RPMI7951 (cell line): ENCODE data around the genes IQCF1 and ALAS1.

GRCh38 chr3:51441423-51442059 is 50.5 kb downstream of the RBM15B start:
- RAMPAGE, long total RNA = no peak

GRCh38 chr3:51903166-51903485 is at the start of gene IQCF1:
Gene IQCF1, minus strand, starts transcription at chr3:51903353.
- RAMPAGE, long total RNA = no peak

- RAMPAGE, long total RNA = no peak
These were observed 1.9 kb upstream of the PCBP4 start for GRCh38 chr3:51968917-51969806.

DNA sequence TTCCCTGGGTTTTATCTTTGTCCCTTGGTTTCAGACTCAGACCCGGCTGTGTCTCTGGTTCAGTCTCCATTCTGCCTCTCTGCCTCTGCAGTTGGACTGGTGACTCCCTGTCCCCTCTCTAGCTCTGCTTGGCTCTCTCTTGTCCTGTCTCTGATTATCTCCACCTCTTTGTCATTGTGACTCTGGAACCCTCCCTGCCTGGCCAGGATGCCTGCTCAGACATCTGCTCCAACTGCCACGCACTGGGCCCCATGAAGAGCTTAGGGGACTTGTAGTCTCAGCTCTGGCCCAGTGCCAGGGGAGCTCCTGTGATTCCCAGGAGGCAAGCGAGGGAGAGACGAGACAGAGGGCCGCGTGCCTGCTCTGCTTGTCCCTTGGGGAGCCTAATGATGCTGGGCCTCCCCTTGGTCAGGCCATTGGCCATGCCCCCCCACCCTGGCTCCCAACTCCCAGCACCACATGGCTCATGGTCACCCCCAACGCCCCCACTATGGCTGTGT is 26.2 kb upstream of the RPL29 start:
- RAMPAGE, long total RNA = no peak

GRCh38 chr3:52024992-52025399 is 29.3 kb upstream of the RPL29 start:
- RAMPAGE, long total RNA = no peak

- RAMPAGE, long total RNA = no peak
These were observed 1.6 kb downstream of the DUSP7 start for GRCh38 chr3:52054770-52055253.

DNA sequence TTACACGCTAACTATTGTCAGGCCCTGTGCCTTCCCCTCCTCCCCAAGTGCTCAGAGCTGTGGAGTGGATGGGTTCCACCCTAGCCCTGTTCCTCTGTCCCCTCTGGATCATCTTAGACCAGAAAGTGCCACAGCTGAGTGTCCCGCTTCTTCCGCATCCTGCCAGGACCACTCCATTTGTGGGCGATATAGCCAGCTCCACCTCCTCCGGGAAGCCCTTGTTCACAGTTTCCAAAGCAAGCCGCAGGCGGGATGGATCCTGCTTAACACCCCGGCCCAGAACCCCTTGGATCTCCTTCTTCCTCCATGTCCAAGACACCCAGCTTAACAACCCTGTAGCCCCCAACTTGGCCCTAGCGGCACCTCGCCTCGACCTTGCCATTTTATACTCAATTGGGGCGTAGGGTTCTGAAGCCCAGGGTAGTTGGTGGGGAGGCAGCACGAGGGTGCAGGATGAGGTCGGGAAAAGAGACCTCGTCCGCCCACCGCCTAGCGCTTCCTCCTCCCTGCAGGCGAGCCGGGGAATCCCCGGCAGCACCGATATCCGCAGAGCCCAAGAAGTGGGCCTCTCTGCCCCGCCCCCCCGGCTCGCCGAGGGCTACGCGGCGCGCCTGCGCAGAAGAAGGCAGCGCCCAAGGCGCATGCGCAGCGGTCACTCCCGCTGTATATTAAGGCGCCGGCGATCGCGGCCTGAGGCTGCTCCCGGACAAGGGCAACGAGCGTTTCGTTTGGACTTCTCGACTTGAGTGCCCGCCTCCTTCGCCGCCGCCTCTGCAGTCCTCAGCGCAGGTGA is at the start of gene ALAS1:
Gene ALAS1 (plus strand): TSS at position 694 of the 793 bp plus-strand sequence.
- RAMPAGE, long total RNA = start-site peak on the plus strand centred at position 675 of the sequence, 49 bp wide, 27 and 41 reads in 2 replicates

DNA sequence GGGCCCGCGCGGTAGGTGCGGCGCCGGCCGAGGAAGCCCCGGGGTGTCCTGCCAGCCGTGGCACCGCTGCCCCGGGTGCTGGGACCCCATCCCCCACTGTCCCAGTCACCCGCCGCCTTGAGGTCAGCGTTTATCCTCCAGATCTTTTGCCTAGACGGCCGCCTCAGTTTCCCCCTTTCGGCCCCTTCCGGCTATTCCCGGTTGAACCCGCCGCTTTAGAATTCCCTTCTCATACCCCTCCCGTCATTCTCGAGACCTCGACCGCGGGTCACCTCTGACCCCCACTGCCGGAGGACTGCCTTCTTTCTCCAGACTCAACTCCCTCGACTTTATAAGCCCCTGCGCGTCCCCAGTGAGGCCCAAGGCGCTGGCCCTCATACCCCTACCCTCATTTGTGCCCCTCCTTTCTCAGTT is 307 bp downstream of the ALAS1 start:
- RAMPAGE, long total RNA = no peak

- RAMPAGE, long total RNA = no peak
These were observed 4.5 kb downstream of the ALAS1 start for GRCh38 chr3:52202403-52202873.

DNA sequence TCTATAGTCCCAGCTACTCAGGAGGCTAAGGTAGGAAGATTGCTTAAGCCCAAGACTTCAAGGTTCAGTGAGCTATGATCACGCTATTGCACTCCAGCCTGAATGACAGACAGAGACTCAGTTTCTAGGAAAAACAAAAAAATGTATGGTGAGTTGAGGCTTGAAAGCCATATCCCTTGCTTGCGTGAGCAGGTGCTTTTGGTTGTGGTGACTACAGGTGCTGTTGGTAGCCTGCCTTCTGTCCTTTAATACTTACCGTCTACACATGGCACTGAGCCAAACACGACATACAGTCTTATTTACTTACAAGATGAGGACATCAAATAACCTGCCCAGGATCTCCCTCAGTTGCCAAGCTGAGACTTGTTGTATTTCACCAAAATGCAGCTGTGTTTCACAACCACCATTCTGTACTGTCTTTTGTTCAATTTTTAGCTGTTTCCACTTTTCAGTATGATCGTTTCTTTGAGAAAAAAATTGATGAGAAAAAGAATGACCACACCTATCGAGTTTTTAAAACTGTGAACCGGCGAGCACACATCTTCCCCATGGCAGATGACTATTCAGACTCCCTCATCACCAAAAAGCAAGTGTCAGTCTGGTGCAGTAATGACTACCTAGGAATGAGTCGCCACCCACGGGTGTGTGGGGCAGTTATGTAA is 6.4 kb downstream of the ALAS1 start:
- RAMPAGE, long total RNA = no peak

GRCh38 chr3:52234392-52234795 is 4.6 kb downstream of the TWF2 start:
- RAMPAGE, long total RNA = no peak

DNA sequence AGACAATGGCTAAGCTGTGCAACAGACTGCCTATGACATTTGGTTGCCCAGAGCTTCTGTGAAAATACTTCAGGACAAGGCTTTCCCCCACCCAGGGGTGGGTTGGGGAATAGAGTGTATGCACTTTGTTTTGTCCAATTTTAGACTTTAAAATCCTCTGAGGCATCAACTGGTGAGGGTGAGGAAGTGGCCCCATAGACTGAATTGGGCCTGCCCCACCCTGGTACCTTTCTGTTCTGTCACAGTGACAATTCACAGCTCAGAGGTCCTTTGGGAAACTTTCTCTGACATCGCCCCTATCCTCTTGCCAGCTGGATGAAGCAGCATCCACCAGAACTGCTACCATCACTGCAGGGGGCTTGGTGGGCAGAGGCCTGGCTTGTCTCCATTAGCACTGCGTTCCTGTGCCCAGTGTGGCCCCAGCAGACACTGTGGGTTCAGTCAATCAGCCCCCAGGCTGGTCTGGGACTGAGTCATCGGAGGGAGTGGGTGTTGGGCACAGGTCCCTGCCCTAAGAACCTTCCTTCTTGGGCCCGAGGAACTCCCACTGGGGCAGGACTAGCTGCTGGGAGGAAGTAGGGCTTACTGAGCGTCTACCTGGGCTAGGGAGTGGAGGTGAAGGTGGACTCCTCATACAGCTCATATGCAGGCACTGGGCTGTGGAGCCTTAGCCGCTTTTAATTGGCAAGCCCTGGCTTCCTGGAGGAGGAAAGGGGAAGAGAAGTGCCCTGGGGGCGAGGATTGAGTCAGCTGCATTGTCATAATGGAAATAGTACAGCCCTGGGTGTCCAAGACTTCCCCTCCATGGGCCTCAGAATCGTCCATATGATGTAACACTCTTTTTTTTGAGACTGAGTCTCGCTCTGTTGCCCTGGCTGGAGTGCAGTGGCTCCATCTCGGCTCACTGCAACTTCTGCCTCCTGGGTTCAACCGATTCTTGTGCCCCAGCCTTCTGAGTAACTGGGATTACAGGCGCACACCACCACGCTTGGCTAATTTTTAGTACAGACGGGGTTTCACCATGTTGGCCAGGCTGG is 1.5 kb upstream of the PPM1M start:
- RAMPAGE, long total RNA = no peak

GRCh38 chr3:52290172-52290741 is 2.6 kb downstream of the GLYCTK start:
- RAMPAGE, long total RNA = no peak

DNA sequence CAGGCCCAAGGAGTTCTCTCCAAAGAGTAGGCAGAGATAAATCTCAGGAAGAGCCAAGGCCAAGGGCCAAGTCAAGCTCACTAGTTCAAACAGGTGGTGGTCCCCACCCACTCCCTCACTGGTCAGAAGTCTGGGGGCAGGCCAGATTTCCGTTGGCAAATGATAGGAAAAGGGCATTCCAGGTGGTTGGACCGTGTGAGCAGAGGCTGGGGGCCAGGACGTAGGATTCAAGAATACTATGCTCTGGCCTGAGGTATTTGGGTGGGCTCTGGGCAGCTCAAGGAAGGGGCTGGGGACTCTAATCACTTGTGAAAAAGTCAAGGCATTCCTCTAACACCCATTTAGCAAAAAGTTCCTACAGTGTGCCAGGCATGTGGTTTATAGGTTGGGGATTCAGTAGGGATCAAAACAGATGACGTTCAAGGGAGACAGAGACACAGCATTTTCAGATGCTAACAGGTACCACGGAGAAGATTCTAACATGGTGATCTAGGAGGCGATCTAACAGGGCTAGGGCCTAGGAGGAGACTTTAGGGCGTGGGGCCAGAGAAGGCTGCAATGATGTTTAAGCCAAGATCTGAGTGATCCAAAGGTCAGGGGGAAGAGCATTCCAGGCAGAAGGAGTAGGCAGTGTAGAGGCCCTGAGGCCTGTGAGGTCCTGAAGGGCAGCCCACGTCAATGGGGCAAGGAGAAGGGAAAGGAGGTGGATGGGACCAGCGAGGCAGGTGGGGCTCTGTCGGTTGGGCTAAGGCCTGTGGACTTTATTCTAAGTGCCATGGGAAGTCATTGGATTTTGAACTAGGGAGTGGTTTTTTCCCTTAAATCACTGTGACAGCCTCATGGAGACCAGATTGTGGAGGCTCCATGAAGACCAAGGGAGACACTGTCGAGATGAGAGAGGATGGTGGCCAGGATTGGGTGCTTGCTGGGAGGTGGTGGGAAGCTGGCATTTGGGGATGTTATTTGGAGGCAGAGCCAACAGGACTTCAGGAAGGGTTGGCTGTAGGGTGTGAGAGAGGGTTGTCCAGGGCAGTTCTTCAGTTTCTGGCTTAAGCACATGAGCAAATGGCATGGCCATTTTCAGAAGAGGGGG is 10.3 kb upstream of the DNAH1 start:
- RAMPAGE, long total RNA = no peak

DNA sequence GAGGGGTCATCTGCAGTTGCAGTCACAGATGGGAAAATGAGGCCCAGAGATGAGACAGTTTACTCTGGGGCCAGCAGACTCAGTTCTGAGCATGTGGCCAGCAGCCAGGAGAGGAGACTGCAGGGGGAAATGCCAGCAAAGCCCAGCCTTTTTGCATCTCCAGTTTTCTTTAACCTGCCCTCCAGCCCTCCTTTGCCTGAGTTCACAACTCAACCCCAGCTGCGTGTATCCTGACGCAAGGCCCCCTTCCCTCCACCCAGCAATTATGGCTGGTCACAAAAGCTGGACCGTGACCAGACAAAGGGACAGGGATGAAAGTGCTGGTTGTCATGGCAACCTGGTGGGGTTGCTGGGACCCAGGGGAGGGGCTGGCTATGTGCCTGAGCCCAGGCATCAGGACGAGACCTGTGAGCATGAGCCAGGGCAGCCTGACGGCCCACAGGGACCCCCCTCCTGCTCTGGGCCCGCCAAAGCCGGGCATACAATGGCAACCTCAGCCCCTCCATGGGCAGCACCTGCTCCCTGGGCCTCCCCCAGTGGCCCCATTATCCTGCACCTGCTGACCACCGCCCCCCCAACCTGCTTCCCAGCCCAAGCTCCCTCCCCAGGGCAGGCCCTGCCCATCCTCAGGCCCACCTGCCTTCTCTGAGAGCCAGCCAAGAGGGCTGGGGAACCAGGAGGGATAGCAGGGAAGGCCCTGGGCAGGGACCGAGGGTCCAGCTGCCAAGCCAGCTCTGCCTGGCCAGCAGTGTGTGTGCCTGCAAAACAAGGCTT is 4.5 kb upstream of the DNAH1 start:
- RAMPAGE, long total RNA = no peak

DNA sequence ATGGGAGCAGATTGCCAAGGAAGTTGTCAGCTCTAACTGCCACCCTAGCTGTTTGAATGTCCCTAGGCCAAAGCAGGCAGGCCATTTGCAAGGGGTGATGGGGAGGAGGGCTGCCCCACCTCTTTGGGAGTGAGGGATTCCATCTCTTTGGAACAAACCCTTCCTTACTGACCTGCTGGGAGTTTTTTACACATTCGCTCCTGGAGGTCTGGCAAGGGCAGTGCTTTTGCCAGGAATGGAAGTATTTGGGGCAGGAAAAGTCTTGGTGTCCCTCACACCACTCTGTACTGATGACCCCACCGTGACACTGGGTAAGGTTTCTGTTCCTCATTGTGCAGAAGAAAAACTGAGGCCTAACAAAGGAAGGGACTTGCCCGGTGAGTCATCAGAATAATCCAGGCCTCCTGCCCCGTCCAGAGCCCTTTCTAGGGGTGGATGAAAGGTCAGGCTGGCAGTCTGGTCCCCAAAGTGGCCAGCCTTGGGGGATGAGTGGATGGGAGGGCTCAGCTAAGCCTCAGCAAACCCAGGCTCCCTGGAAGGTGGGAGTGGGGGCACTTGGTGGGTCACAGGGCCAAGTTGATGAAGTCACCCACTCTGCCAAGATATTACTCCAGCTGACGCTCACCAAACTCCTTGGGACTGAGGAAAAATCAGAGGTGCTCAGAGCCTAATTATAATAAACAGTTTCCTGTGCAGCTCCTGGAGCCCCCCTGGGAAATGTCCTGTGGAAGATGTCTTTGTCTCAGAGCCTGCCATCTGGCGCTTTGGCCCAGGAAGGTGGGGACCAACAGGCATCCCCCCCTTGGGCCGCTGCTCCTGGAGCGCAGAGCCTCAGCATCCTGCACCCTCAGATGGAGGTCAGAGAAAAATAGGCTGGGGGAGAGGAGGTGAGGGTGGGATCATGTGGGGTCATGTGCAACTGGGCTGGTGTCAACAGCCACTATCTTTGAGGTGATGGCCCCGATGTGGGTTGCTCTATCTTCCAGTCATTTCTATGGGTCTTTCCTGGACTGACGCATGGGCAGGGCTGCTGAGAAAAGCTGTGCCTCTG is 2.2 kb upstream of the DNAH1 start:
- RAMPAGE, long total RNA = no peak

GRCh38 chr3:52372905-52373475 is 36.8 kb downstream of the BAP1 start:
- RAMPAGE, long total RNA = no peak

DNA sequence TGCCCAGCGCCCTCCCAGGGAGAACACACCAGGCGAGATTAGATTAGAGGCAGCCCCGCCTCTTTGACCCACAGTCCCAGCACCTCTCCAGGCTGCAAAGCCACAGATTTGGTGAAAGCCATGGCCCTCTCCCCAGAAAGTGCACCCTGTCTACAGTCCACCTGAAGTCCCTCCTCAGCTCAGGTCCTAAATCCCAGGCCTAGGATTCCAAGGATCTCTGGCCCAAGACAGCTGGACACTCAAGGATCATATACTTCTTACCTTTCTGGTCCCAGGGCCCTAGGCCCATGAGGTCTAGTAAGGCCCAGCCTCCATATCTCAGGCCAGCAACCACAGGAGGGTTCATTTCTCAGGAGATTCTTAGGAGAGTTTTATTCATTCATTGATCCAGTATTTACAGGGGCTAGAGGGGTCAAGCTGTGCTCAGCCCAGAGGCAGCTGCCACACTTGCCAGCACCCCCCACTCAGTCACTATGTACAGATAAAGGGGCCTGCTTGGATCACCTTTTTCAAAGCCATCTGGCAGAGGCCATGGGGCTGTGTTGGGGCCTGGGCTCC is 9.1 kb downstream of the BAP1 start:
- RAMPAGE, long total RNA = no peak

GRCh38 chr3:52468785-52469698 is 13.6 kb downstream of the NISCH start:
- RAMPAGE, long total RNA = no peak

GRCh38 chr3:52493383-52493748 is 1.8 kb upstream of the STAB1 start:
- RAMPAGE, long total RNA = no peak